Ureter (tissue), 1 donor: ENCODE results near the gene INAFM2.

GRCh38 chr15:37105644-37106493 is 5.5 kb upstream of the MEIS2 start:
- PRO-cap = no peak

DNA sequence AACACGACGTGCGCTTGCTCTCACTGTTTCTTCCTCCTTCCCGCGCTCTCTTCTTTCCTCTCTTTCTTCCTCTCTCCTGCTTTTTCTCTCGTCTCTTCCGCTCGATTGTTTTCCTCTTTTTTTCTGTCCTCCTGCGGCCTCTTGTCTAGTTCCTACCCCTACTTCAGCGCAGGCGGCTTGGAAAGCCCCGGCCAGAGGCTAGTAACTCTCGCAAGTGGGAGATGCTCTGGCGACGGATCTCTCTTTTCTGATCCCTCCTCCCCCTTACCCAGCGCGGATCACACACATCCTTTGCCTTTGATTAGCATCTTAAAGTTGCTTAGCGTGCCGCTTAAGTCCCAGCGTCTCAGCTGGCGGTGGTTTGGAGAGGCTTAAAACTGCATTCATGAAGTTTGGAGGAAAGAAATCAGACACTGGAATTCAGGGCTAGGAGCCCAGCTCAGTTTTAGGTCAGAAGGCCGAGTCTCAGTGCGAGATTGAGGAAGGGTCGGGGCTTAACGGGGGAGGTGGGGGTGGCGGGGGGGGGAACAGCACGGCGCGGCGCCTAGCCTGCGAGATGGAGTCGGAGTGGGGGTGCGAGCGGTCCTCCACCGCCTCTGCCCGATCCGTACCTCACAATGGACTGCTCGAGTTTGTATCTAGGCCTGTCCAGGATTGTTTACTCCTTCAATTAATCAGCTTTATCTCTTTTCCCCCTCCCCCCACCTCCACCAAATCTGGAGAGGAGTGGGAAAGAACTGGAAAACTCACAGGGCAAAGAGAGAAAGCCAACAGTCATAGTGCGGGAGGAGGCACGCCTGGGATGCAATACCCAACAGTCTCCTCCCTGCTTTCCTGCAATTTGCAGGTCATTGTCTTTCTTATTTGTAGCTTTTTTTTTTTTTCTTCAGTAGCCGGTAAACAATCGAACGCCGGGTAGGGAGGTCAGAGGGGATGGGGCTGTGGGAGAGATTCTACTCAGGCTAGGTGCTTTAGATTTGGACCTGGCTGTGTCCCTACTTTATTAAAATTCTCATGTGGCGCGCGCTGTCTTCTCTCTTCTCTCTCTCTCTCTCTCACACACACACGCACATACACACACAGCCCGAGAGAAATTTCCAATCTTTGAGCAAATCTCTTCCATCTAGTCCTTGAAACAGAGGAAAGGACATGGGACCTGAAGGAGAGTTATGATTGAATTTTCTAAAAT is 6.6 kb upstream of the MEIS2 start:
- PRO-cap = bidirectional peak, plus-strand start at position 550 of the sequence, minus-strand start at position 603 of the sequence

DNA sequence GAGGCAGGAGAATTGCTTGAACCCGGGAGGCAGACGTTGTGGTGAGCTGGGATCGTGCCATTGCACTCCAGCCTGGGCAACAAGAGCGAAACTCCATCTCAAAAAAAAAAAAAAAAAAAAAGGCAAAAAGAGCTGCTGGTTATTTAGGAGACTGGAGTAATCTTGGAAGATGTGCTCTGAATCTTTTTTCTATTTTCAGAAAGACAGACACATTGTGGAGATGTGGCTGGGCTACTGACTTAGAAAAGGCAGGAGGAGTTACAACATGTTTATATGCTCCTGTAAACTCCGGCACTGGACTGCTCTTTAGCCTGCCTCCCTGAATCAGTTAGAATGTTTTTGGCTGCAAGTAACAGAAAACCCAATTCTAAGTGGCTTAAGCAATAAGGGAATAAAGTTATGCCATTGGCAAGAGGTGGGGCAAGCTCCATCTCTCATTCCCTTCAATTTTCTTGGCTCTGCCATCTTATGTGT is 22.2 kb upstream of the MEIS2 start:
- PRO-cap = no peak

DNA sequence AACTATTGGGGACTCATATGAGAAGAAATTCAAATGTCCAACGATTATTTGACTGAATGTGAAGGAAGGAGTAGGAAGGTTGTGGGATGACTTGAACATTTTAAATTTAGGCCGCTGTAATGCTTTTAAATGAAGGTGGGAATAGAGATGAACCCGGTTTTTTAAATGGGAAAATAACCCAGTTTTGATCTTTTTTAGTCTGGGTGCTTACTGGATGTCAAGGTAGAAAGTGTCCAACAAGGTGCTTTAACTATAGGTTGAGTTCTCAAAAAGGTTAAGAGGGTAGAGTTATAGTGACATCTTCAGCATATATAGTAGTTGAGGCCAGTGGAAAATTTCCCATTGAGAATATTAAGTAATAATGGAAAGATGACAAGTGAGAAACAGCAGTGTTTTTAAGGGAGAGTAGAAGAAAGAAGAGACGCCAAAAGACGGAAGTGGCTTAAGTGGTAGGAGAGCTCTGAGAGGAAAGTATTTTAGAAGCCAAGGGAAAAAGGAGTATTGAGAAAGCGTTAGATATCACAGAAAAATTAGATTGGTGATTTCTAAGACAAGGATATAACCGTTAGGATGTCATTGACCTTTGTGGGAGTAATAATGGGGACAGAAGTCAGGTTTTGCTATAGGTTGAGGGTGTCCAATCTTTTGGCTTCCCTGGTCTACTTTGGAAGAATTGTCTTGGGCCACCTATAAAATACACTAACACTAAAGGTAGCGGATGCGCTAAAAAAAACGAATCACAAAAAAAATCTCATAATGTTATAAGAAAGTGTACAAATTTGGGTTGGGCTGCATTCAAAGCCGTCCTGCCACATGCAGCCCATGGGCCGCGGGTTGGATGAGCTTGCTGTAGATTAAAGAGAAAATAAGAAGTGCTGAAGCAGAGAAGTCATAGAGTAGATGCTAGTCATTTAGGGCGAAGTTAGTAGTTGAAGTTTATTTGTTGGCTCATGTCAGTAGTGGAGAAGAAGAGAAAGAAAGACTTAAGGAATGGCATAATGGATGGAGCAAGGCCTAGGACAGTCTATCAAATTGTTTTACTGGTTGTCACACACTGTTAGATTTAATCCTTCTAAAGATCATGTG is 10.8 kb downstream of the SPRED1 start:
- PRO-cap = no peak

DNA sequence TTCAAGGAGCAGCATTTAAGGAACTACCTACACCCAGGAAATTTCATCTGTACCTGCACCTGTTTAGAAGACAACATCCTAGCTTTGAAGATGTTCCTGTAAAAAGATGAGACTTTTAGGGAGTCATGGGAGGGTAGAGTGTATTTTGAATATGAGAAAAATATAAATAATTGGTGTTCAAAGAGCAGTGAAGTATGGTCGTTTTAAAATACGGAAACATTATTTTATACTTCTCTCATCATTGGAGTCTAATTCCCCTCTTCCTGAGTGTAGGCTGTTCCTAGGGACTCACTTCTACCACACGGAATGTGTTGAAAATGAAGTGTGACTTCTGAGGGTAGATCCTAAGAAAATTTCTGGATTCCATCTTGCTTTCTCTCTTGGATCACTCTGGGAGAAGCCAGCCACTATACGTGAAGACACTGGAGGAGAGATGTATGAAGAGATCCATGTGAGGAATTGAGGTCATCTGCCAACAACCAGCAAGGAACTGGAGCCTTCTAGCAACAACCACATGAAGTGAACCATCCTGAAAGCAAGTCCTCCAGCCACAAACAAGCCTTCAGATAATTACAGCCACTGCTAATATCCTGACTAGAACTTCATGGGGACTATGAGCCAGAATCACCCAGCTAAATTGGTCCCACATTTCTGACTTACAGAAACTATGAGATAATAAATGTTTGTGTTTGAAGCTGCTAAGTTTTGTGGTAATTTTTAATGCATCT is 74.6 kb downstream of the SPRED1 start:
- PRO-cap = no peak

DNA sequence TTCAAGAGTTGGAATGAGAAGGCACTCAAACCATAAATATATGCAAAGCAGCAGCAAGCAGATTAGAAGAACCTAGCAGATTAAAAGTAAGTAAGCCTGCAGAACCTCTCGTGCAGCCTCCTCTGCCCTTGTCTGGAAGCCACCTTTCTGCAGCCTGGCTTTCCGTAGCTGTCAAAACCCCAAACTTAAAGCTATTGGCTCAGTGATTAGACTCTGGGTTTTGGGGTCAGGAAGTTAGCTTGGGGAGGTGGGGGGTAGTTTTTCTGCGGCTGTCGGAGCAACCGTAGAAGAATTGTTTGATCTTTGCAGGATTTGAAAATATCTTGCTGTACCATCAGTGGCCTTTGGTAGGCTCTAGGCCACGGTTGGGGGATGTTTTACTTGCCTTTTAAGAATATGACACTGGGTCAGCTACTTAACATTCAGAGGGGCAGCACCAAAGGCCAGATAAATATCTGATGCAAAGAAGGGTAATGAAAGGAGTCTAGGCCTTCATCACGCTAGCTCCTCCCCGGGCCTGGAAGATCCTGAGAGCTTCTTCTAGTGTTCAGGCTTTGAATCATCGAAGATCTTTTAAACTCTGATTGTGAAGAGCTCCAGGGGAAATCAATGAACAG is 88.4 kb upstream of the RASGRP1 start:
- PRO-cap = no peak

DNA sequence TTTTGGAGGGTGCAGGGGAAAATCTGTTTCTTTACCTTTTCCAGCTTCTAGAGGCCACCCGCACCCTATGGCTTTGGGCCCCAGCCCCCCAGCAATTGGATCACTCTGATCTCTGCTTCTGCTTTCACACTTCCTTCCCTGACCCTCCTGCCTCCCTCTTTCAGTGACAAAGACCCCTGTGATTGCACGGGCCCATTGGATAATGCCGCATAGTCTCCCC is 255.6 kb upstream of the RASGRP1 start:
- PRO-cap = no peak

DNA sequence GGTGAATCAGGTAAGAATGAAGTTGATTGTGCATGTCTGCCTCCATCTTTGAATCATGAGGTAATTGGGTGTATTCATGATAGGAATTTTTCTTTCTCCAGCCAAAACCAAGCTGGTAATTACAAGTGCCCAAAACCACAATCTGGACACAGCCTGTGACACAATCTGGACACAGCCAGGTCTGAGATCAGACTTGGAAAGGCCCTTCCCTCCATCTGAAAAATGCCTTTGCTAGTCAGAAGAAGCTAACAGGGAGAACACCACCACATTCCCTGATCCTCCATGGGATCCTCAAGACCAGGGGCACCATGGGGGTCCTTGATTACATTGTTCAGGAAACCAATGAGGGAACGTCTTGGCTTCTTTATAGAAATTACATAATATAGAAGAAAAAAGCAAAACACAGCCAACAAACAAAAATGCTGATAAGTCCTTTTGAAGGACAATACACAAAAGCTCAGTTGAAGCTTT is 338.4 kb upstream of the THBS1 start:
- PRO-cap = no peak

- PRO-cap = unidirectional peak, minus-strand start at chr15:39427150
These were observed 153.9 kb upstream of the THBS1 start for GRCh38 chr15:39426766-39427655.

GRCh38 chr15:39589129-39590096 is 8.5 kb downstream of the THBS1 start:
- PRO-cap = no peak

- PRO-cap = no peak
These were observed 9.4 kb downstream of the THBS1 start for GRCh38 chr15:39590290-39590692.

- PRO-cap = no peak
These were observed 43.9 kb downstream of the THBS1 start for GRCh38 chr15:39624552-39625364.

DNA sequence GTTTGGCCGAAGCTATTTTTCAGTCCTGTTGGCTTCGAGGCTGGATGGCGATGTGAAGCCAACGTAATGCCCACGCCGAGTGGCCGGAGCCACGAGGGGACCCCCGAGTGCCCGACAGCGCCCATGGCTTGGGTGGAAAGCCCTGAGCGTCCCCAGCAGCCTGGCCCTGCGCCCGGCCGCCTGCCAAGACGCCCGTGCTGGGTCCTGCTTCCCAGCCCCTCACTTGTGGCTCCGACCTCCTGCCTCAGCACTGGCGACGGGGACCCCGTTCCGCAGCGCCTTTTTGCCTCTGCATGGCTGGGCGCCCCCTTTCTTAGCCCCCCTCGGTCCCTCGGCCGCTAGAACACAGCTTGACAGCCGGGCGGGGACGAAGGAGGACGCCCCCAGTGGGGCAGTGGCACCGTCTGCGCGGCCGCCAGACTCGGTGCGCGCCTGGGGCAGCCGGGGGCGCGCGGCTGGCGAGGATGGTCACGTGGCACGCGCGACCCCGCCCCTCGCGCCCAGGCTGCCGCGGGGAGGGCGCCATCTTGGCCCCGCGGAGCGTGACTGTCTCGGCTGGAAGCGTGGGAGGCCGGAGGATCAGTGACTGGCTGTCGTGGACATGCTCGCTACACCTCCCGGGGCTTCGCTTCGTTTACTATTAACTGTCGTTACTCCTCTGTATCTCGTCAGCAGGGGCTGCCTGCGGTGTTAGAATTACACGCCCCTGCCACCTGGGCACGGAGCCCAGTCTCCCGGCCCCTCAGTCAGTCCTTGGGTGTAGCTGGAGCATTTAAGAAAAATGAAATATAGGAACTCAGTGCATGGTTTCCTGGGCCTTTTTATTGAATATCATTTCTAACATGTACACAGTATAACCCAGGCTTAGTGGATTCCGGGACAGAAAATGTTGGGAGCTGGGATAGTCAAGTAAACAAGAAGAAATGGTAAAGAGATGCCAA is 711 bp upstream of the GPR176 start:
- PRO-cap = bidirectional peak, plus-strand start at position 545 of the sequence, minus-strand start at position 403 of the sequence

- PRO-cap = no peak
These were observed 5.5 kb upstream of the SRP14 start for GRCh38 chr15:40044431-40044938.

- PRO-cap = no peak
These were observed 6.0 kb upstream of the SRP14 start for GRCh38 chr15:40044939-40045479.

DNA sequence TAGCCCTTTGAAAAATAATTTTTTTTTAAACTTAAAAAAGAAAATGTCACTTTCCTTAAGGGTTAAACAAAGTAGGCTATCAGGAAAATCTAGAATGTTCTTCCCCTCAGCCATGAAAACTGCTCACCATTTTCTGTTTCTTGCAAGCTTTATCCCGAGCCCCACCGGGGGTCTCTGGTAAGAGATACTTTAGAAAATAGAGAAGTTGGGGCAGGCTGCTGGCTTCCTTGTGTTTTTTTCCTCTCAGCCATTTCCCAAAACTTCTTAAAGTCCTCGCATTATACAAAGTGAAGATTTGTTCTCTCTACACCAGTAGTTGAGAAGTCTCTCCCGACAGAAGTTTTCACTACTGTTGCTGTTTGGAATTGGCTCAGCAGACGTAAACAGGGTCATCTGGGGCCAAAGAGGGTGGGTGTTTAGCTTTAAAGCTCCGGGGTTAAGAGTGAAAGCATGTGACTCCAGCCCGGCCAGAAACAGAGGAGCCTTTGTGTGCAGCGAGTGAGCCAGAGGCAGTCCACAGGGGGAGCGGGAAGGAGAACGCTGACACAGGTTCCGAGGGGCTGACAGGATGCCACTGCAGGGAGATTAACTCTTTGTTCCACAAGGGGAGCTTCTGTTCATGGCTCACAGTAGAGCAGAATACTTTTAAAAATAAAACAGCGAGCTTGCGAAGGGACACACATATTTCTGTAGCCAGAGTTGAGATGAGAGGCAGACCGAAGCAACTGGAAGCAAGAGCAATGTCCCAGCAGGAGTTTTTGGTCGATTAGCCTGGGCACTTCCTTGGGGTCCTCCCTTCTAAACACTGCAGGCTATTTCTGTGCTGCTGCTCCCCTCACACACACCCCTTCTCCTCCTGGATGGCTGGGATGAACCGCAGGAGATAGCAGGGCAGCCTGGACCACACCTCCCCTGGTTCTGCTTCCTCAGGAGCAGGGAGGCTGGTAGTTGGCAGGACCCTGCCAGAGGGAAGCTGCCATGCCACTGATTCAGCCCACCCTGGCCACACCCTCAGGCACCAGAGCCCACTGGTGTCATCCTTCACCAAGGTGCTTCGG is 26.9 kb downstream of the BMF start:
- PRO-cap = bidirectional peak, plus-strand start at position 512 of the sequence, minus-strand start at position 345 of the sequence

DNA sequence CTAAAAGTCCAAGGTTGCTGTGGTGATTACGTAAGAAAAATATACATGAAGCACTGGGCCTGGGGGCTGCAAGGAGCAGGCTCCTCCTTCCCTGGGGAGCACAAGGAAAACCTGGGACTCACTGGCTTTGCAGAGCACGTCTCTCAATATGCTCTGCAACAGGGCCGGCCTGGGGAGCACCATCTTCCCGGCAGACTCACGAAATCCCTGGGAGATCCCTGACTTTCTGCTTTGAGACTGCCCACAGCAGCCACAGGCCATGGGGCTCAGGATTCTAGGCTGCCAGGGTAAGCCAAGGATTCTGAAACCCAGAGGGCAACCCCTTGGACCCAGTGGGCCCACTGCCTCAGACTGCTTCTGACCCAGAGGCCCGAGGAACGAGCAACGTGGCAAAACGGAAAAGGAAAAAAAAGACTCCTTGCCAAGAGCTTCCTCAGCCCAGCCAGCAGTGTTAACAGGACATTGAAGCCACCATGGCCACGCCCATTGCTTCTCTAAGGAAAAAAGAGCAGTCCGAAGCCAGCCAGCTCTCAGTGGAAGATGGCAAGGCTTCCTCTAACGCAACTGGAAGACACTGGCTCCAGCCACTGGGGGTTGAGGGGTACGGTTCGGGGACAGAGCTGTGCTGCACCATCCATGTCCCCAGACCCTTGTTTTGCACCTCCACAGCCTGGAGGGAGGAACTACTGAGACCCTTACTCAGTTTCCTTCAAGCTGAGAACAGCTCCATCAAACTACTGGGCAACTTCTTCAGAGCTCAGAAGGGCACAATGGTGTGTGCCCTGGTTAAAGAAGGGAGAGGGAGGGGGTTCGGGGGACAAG is 10.8 kb downstream of the BMF start:
- PRO-cap = no peak

- PRO-cap = no peak
These were observed 3.9 kb downstream of the BMF start for GRCh38 chr15:40104747-40105273.

DNA sequence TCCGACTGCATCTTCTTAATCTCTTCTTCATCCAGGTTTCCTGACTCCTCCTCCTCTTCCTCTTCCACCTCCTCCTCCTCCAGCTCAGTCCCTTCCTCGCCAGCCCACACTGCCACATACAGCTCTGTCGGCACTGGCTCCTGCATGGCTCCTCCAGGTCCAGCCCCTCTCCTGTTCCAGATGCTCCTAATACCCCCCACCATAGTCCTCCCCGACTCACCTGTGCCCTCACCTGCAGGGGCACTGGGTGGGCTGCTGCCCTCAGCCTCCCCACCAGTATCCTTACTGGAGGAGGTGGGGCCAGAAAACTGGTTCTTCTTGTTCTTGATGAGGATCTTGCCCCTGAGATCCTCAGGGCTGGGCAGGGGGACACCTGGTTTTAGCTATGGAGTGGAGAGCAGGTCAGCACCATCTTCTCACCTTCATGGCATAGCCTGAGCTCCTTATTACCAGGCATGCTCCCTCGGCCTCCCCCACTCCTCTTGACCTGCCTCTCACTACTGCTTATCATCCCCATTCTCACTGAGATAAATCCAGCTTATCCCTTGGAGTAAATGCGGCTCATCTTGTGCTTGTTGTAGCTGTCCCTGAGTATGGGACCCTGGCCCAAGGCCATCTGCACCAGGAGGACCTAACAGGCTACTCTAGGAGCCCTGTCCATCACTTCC is 11.1 kb downstream of the PLCB2 start:
- PRO-cap = no peak

GRCh38 chr15:40322926-40324063 is at the start of gene INAFM2:
Gene INAFM2, plus strand, starts transcription at chr15:40323692.
- PRO-cap = bidirectional peak, plus-strand start at chr15:40323513, minus-strand start at chr15:40323415; bidirectional peak, plus-strand start at chr15:40323692, minus-strand start at chr15:40323572